MCF 10A (cell line): ENCODE measurements around a stretch of chr3.

- PRO-cap, result no peak
- RRBS, result no CpG with 5 or more reads among the region's 3 CpGs
These were observed 56.1 kb upstream of the C3orf14 start for GRCh38 chr3:62262676-62263088.

- PRO-cap, result no peak
- RRBS, result no CpG with 5 or more reads among the region's 5 CpGs
These were observed 75.0 kb upstream of the CADPS start for GRCh38 chr3:62950160-62950675.

- PRO-cap, result no peak
- RRBS, result no CpG with 5 or more reads among the region's 31 CpGs
These were observed 49.4 kb downstream of the ATXN7 start for GRCh38 chr3:63912953-63913623.

GRCh38 chr3:63924110-63924991, 60.7 kb downstream of the ATXN7 start:
- PRO-cap, result no peak
- RRBS, result no CpG with 5 or more reads among the region's 7 CpGs

DNA sequence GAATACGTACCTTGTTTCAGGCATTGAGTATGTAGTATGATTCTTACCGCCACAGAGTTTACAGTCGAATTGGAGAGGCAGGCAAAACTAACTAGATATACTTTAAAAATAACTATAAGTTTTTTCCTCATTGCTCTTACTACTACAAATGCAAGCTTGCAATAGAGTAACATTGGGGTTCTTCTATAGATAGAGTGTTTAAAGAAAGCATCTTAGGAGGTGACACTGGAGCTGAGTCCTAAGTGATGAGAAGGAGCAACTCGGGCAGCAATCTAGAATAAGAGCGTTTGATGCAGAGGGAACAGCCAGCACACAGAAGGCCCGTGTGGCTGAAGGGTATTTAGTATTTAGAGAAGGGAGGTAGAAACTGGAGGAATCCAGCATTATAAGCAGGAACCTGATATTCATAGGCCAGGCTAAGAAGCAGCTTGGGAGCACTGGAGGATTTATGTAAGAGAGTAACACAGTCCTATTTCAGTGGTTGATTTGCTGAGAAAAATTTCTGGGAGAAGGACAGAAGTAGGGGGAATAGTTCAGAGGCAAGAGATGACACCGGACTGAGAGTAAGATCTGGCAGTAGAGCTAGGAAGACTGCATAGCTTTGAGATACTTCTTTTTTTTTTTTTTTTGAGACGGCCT, 70.1 kb downstream of the PSMD6 start:
- PRO-cap, result no peak
- RRBS, result no CpG with 5 or more reads among the region's 8 CpGs

DNA sequence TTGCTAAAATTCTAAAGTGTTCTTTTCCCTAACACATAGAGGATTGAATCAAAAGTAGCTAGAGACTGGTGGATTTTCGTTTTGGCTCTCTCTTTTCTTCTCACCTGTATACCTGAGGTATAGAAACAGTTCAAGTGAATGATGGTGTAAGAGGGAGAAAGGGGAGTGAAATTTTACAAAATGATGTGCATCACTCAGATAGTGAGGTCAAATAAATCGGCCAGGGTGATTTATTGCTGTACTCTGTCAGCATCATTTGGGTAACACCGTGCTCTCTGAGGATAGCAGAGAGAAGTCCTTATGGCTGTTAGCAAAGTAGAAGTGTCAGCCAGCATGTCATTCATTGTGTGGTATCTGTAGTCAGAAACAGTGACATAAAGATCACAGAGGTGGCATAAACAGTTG, 53.5 kb downstream of the PSMD6 start:
- PRO-cap, result no peak
- RRBS, result no CpG with 5 or more reads among the region's 3 CpGs

DNA sequence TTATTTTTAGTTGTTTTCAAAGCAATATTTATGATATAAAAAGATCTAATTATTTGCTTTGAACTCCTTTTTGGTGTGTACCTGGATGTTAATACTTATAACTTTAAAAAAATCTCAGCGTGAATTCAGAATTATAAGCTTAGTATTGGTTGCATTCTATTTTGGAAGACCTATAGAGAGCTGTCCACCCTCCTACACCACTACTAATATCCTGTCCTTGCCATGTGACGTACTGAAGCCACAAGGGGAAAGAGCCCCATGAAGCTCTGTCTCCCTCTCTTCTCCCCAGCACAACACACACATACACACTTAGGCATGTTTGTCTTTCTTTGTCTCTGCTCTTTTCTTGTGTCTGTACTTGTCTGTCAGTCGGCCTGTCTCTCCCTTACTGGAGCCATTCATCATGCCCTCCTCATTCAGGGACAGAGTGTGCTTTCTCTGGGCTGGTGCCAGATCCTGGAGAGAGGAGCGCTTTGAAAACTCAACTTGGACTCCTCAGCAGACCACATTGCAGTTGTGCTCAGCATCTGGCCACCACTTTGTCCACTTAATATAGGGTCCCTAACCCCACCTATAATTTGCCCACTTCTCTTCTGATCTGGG, 47.6 kb downstream of the PSMD6 start:
- PRO-cap, result no peak
- RRBS, result no CpG with 5 or more reads among the region's 4 CpGs

GRCh38 chr3:63990395-63990977, 32.8 kb downstream of the PSMD6 start:
- PRO-cap, result no peak
- RRBS, result no CpG with 5 or more reads among the region's 18 CpGs

GRCh38 chr3:64015363-64015684, 8.0 kb downstream of the PSMD6 start:
- PRO-cap, result no peak
- RRBS, result no CpG with 5 or more reads among the region's 4 CpGs

- PRO-cap, result no peak
- RRBS, result no CpG with 5 or more reads among the region's 7 CpGs
These were observed 62.3 kb downstream of the PRICKLE2 start for GRCh38 chr3:64162810-64163601.

- PRO-cap, result bidirectional peak, plus-strand start at chr3:64187923, minus-strand start at chr3:64187848
- RRBS, result no CpG with 5 or more reads among the region's 7 CpGs
These were observed 37.6 kb downstream of the PRICKLE2 start for GRCh38 chr3:64187541-64188157.

DNA sequence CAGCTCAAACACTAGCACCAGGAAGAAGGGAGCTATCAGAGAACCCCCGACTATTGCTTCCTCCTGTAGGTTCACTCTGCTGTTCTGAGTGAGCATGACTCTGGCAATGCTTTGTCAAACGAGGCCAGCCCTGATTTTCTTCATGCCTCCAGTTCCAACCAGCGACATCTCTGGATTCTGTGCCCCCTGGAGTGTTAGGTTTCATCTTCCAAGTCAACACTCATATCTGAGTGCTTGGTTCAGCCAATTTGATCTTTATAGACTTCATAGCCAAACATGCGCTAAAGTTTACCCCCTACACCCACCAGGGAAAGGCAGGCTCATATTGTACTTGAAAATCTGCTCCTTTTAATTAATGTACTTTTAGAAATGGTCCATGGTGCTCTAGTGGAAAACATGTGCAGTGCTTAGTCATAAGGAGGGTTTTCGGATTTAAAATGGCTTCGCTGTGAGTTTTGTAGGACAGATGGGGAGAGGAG, 4.7 kb downstream of the PRICKLE2 start:
- PRO-cap, result no peak
- RRBS, result no CpG with 5 or more reads among the region's 6 CpGs

DNA sequence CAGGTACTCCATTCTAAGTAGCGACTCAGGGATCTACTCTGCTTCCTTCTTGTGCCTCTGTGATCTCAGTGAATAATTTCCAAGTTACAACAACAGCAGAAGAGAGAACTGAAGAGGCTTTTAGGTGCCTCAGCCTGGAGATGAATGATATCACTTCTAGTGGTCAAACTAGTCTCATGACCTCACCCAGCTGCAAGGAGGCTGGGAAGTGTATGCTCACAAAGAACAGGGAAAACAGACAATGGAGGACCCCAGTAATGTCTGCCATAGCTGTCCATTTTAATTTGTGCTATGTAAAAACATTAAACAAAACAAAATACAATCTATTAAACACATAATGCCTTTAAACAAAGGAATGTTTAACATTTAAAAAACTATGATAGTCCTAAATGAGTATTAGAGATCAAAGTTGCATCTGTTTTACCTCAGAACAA, 4.7 kb upstream of the PRICKLE2 start:
- PRO-cap, result no peak
- RRBS, result no CpG with 5 or more reads among the region's 1 CpG

DNA sequence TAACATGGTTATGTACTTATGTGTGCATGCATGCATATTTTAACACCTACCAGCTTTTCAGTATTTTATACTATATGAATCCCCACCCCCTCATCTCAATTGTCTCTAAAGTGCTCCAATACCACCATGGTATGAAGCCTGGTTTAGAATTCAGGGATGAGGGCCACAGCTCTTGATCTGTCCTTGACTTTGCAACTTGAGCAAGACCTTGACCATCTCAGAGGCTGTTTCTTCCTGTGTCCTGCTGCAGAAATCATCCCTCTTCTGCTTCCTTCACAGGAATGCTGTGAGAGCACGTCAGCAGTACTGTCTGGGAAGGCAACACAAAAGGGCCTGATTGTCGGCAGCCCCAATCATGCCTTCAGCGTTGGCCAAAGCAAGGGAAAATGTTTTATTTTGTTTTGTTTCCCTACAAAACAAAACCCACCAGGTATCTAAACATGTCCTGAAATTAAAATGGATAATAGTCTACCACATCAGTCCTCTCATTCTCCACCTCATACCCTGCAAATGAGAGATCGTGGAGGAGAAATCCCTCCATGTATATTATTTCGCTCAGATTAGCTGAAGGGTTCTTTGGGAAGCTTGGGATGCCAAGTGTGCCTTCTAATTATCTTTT, 16.3 kb upstream of the PRICKLE2 start:
- PRO-cap, result no peak
- RRBS, result no CpG with 5 or more reads among the region's 5 CpGs

GRCh38 chr3:64267416-64268731, 42.6 kb upstream of the PRICKLE2 start:
- PRO-cap, result bidirectional peak, plus-strand start at chr3:64268090, minus-strand start at chr3:64267870; bidirectional peak, plus-strand start at chr3:64268309, minus-strand start at chr3:64268144
- RRBS, result under 1% methylated on average over 12 of the region's 39 CpGs

- PRO-cap, result no peak
- RRBS, result no CpG with 5 or more reads among the region's 4 CpGs
These were observed 154.0 kb upstream of the PRICKLE2 start for GRCh38 chr3:64379317-64379579.

GRCh38 chr3:64413661-64414074, 188.4 kb upstream of the PRICKLE2 start:
- PRO-cap, result no peak
- RRBS, result no CpG with 5 or more reads among the region's 3 CpGs

- PRO-cap, result no peak
- RRBS, result no CpG with 5 or more reads among the region's 6 CpGs
These were observed 225.7 kb downstream of the ADAMTS9 start for GRCh38 chr3:64462135-64462486.

DNA sequence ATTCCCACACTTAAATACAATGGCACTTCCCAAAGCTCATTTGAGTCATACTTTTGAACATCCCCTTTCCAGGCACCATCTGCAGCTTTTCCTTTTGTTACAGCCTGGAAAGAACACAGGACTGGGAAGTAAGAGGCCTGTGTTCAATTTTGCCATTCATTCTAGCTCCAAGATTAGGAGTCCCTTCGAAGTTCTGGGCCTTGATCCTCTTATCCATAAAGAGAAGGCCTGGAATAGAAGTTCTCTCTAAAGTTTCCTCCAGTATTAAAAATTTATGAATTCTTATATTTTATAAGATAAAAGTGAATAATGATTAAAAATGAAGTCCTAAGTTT, 18.5 kb downstream of the ADAMTS9 start:
- PRO-cap, result no peak
- RRBS, result no CpG with 5 or more reads among the region's 1 CpG

DNA sequence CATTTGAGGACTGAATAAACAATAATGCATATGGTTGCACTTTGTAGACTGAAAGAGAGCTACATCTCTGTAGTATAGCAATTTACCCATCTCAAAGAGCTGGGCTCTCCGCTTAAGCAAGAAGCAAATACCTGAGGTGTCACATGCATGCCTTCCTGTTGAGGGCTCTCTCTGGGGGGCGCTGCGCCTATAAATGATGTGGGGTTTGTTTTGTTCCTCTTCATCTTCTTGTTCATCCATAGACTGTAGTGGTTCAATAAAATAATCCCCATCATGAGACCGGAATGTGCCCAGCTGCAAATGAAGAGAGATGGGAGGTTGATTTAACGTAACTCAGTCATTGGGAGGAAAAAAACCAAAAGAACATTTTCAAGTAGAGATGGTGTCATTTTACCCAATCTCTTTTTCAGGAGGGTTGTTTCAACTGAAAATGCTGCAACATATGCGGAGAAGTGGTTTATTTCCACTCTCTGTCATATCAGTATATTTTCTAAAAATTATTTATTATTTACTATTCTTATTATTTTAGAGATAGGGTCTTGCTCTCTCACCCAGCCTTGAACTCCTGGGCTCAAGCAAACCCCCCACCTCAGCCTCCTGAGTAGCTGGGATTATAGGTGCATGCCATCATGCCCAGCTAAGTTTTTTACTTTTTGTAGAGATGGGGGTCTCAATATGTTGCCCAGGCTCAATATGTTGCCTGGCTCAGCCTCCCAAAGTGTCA, 6.6 kb downstream of the ADAMTS9 start:
- PRO-cap, result no peak
- RRBS, result no CpG with 5 or more reads among the region's 6 CpGs